SK-MEL-5 (cell line): Measurements from ENCODE around the genes ZNF736 and ZNF273.

RAMPAGE:
- cytosol, long total RNA, result no peak
- long total RNA, result no peak
- nucleus, long total RNA, result no peak
Measured at GRCh38 chr7:55484323-55484956, 87.9 kb downstream of the VOPP1 start.

DNA sequence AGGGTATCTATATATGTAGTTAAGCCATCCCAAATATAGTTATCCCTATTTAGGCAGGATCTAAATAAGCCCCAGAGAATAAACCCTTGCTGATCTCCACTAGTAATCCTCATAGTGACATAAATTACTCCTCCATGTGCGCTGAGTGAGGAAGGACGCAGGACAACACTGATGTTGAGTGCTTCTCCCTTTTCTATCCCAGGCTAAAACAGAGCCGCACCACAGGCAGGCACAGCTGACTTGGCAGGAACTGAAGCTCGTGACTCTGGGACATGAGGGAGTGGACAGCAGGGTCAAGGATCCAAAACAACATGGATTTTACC lies 46.0 kb downstream of the VOPP1 start:
RAMPAGE:
- cytosol, long total RNA, result no peak
- long total RNA, result no peak
- nucleus, long total RNA, result no peak

DNA sequence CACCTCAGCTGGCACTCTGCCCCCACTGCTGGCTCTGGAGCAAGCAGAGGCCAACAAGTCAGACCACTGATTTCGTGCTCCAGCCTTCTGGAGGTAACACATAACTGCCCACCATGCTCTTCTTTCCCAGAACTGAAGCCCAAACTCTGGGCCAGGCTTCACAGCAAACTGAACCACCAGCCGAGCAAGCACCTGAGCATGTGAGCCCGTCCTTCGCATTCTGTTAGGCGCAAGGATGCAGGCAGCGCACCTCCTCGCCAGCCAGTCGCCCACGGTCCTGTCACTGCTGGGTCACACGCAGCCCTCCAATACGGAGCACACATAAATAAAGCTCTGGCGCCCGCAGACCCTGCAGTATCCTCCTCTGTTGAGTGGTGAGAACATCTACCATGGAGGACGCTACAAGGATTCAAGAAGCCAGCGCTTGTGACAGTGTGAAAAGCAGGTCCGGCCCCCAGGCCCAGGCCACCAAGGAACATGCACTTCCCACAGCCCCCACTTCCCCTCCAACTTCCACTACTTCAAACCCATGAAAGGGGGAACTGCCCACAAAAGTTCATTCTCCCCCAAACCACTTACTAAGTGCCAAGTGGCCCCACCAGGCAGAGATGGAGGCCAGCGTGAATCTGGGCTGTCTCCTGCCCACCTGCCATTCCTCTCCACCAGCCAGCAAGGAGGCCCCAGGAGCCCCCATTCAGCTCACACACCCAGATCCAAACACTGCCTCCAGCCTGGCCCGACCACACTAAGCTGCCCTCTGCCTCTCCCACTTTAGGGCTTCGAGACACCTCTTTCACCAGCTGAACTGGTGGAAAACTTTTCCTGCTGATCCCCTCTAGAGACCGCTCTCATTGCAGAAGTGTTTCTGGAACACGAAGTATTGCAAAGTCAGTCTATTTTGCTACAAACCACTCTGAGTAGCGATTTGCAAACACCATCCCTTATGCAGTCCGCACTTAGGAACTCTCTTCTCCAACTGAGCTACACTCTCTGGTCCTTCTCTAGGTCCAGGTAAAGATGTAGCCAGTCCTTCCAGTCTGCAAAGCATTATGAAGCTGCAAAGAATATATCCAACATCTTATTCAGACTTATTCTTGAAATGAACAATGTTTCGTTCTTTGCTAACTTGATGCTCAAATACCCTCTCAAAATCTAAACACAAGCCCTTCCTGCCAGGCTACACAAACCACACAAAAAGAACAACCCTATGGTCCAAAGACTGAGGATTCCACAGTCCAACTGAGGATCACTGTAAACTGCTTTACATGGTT lies 34.6 kb downstream of the VOPP1 start:
RAMPAGE:
- cytosol, long total RNA, result no peak
- long total RNA, result no peak
- nucleus, long total RNA, result no peak

DNA sequence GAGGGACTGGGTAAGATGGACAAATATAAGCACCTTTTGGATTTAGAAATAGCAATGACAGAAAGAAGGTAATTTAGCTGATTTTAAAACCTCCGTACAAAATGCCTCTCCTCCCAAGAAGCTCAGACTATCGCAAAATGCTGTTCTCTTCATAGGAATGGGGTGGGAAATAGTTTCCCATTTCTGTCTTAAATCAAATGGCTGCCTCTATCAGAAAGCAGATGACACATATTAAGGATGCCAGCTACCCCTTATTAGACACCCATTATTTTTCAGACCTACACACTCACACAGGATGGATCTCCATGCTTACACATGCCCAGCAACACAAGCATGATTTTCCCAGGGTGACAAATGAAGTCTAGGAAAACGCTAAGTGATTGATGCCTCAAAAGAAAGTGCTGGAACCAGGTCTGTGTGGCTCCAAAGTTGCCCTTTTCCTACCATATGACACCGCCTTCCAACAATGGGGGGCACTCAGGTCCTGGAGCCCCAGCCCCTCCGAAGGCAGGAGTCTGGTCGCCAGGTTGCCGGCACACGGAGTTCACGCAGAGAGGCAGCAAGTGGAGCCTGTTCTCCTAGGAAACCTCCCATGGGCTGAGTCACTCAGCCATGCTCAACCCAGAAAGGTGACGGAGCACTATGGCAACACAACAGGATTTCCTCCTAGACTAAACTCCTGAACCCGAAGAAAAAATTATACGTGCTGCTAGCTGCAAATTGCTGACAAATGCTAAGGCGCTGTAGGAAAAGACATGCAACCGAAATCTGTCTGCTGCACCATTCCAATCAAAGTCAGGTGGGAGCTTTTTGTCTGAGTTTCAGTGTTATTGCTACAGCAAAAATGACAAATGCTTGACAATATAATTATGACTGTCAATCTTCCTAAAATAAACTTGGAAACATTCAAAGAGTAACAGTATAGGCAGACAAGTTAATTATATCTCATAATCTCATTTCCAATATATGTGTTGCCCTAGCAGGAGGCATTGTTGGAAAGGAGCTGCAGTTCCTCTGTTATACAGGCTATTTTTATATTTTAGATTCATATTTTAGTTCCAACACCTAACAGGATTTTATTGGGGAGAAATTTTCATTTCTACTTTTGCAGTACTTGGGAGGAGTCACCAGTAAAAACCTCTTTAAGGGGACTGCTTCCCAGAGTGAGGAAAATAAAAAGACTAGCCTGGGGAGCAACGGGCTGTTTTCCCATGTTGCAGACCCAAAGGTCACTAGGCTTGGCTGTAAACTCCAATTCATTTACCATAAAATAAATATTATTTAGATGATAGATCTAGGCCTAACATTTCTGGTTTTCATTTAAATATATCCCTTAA lies 19.6 kb downstream of the VOPP1 start:
RAMPAGE:
- cytosol, long total RNA, result no peak
- long total RNA, result no peak
- nucleus, long total RNA, result no peak

DNA sequence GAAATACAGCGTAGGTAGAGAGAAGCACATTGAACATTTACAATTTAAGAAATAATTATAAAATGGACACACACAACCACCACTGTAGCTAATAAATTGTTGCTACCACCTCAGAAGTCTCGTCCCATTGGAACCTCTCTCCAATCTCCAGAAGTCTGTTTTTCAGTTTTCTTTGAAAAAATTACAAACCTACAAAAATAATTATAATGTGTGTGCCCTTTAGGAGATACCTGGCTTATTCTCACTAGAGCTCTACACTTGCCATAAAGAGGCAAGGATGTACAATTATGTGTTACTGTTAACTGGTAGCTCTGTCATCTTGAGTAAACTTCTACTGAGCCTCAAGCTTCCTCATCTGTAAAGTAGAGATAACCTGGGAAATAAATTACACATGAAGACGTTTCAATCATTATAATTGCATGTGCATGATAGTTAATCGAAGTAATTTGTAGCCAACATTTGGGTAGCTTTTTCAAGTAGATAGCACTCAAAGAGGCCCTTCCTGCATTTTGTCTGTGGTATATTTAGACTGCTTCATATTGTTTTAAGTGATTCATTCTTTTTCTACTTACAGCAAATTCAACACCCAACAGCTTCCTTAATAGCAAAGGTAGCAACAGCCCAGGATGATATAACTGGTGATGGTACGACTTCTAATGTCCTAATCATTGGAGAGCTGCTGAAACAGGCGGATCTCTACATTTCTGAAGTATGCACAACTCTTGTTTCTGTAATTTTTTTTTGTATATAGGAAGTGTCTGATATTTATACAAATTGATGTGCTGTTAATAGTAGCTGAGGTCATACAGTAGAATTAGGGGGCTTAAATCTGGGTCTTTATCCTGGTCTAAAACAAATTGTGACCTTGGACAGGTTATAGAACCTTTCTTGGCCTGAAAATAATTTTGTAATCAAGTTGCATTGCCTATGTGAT lies 2.5 kb downstream of the CCT6A start:
RAMPAGE:
- cytosol, long total RNA, result no peak
- long total RNA, result no peak
- nucleus, long total RNA, result no peak

GRCh38 chr7:56079257-56079950 lies 13.3 kb downstream of the PHKG1 start:
RAMPAGE:
- cytosol, long total RNA, result no peak
- long total RNA, result no peak
- nucleus, long total RNA, result no peak

RAMPAGE:
- cytosol, long total RNA, result no peak
- long total RNA, result no peak
- nucleus, long total RNA, result no peak
Measured at GRCh38 chr7:56104497-56104843, 1.8 kb downstream of the CHCHD2 start.

RAMPAGE:
- cytosol, long total RNA, result no peak
- long total RNA, result no peak
- nucleus, long total RNA, result no peak
Measured at GRCh38 chr7:56175519-56176218, 59.5 kb upstream of the NUPR2 start.

DNA sequence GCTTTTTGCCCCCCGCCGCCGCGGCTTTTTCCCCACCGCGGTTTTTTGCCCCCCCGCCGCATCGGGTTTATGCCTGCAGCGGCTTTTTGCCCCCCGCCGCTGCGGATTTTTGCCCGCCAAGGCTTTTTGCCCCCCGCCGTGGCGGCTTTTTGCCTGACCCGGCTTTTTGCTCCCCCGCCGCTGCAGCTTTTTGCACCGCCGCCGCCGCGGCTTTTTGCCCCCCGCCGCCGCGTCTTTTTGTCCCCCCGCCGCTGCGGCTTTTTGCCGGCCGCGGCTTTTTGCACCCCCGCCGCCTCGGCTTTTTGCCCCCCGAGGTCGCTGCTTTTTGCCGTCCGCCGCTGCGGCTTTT lies 3006.7 kb upstream of the ZNF722 start:
RAMPAGE:
- cytosol, long total RNA, result no peak
- long total RNA, result no peak
- nucleus, long total RNA, result no peak

DNA sequence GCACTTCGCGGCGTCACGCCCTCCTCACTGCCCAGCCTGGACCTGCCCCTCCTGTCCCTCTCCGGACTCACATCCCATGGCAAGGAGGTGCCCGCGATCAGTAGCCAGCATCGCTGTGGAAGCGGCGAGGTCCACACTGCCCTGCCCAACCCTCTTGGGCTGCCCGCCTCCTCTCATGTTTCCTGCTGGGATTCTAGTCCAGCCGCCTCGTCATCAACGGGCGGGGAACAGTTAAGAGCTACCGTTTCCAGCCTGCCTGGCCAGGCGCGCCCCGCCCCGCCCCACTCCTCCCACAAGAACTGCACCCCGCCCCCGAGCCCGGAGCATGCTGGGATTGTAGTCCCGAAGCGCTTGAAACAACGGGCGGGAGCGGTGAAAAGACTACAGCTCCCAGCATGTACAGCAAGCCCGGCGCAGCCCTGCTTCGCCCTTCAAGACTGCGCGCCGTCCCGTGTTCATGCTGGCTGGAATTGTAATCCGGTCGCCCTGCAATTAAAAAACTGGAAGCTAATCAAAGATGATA lies 930.5 kb upstream of the ZNF722 start:
RAMPAGE:
- cytosol, long total RNA, result no peak
- long total RNA, result no peak
- nucleus, long total RNA, result no peak

DNA sequence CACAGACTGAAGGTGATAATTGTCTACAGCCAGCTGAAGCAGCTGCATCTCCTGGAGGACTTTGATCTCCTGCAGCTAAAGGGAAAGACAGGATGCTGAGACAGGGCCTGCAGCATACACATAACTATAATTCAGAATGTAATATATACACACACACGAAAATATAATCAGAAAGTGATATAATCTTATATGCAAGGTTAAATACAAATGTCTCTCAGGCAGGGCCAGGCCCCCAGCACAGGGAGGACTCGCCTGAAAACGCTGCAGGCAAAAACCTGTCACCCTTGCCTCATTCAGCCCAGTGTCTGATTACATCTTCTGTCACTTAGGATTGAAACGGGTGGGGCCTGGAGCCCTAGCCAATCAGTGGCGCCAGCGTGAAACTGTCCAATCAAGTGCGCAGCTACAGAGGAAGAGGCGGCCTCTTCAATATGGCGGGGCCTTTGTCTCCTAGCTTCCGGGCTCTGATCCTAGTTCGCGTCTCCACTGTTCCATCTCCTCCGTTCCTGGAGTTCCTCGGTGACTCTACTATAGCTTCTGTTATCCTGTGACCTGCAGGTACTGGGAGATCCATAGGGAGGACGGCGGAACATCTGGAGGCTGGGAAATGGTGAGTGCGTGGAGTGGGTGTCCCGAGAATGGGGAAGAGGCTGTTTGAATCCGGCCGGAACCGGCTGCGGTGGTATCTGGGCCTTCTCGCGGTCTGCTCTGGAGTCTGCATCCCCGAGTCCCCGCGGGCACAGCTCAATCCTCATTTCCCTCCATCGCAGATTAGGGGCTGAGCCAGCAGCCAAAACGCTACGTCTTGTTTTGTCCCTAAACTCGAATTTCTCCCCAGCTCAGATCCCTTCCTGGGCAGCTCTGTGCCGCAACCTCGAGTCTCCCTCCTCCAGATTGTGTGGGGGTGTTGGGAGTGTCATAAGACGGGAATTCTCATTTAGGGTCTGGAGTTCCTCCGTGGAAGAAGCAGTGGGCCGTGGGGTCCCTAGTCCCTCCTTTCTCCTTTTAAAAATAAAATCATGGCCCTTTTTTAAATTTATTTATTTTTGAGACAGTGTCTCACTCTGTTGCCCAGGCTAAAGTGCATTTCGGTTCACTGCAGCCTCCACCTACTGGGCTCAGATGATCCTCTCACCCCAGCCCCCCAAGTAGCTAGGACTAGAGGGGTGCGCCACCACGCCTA lies at the start of gene ZNF736:
Gene ZNF736 (plus strand): TSS at position 418 of the 1,183 bp plus-strand sequence.
RAMPAGE:
- cytosol, long total RNA, result no peak
- long total RNA, result no peak
- nucleus, long total RNA, result start-site peak on the plus strand centred at position 421 of the sequence, 33 bp wide, 28 and 8 reads in 2 replicates

RAMPAGE:
- cytosol, long total RNA, result no peak
- long total RNA, result no peak
- nucleus, long total RNA, result no peak
Measured at GRCh38 chr7:64494839-64495339, 68.0 kb downstream of the ZNF680 start.

GRCh38 chr7:64686388-64687794 lies 21.0 kb downstream of the ZNF107 start:
RAMPAGE:
- cytosol, long total RNA, result no peak
- long total RNA, result no peak
- nucleus, long total RNA, result no peak

GRCh38 chr7:64869806-64870298 lies 33.2 kb upstream of the ZNF273 start:
RAMPAGE:
- cytosol, long total RNA, result no peak
- long total RNA, result no peak
- nucleus, long total RNA, result no peak

GRCh38 chr7:64902925-64903955 lies at the start of gene ZNF273:
Gene ZNF273 (plus strand): TSS chr7:64903273.
RAMPAGE:
- cytosol, long total RNA, result start-site peak on the plus strand at chr7:64903233-64903291, 86 and 59 reads in 2 replicates
- long total RNA, result start-site peak on the plus strand at chr7:64903243-64903277, 52 and 37 reads in 2 replicates
- nucleus, long total RNA, result start-site peak on the plus strand at chr7:64903221-64903298, 134 and 39 reads in 2 replicates

DNA sequence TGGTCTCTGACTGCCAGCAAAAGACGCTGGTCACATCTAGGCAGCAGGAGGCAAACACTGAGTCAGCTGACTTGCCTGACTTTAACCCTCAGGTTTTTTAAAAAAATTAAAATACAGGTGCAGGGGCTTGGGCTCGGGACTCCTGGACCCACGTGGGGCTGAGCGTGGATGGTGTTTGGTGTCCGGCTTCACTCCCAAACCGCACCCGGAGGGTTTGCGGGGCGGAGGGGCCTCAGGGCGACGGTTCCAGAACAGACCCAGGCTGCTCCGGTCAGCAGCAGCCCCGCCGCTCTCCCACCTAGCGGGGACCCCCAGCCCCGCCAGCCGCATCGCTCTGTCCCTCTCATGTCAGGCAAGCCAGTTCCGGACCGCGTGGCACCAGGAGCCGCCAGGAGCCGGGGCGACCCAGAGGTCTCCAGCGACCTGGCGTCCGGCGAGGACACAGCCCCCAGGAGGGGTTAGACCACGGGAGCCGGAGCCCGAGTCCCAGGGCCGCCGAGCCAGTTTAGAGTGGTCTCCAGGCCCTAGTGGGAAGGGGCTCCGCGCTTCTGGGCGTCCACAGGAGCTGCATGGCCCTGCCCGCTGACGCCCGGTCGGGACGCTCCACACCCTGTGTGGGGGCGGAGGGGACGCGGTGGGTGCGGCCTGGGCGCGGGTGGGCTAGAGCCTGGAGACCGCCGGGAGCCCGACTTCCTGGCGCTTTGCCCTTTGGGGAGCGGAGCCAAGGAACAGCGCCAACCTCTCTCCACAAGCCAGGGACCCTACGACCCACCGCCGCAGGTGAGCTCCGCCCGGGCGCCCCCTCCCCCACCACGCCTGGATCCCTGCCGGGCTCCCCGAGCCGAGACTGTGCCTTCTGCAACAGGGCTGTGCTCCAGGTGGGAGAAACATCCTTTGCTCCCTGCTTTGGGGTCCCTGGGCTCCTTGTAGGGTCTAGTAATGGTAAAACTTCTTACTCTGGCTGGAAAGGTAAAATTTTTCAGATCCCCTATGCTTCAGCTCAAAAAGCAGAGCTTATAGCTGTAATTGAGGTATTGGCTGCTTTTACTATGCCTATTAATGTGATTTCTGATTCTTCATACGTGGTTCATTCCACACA lies 44.4 kb downstream of the ZNF273 start:
RAMPAGE:
- cytosol, long total RNA, result no peak
- long total RNA, result no peak
- nucleus, long total RNA, result no peak

DNA sequence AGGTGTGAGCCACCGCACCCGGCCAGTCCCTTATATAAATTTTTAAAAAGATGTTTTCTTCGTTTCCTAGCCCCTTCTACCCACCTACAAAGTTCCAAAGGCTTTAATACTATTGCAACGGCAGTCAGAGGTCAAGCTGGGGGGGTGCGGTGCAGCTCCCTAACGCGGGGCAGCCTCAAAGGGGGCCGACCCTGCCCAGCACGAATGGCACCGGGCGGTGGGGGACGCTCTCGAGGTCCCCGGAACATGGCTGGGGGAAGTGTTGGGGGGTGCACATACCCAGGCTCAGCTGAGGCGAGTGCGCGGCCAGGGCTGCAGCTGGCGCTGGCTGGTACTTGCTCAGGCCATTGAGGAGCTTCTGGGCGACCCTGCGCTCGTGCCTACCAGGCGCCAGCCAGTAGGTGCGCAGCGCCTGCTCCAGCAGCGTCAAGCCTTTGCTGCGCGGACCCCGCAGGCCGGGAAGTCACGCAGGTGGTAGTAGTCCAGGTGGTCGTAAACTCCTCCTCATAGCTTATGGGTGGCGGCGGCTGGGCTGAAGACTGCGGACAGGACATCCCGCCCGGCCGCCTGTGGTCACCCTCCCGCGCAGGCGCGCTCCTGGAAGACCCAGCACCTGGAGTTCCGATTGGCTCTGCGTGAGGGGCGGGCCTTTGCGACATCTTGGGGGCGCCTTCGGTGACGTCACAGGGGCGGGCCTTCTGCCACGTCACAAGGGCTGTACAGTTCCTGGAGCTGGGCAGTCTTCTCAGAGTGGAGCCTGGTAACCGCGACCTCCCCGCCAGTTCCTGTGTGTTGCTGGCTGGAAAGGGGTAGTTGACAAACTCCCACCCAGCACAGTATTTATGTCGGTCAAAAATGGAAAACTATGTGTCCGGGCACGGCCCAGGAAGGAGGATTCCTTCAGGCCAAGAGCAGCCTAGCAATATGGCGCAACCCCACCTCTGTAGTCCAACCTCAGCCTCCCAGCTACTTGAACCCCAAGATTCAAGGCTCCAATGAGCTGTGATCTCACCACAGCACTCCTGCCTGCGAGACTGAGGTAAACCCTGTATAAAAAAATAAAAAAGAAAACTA lies 102.3 kb upstream of the VKORC1L1 start:
RAMPAGE:
- cytosol, long total RNA, result start-site peak on the minus strand centred at position 571 of the sequence, 75 bp wide, 12 and 26 reads in 2 replicates
- long total RNA, result start-site peak on the minus strand centred at position 589 of the sequence, 40 bp wide, 28 and 20 reads in 2 replicates
- nucleus, long total RNA, result start-site peak on the minus strand centred at position 580 of the sequence, 39 bp wide, 45 and 18 reads in 2 replicates; start-site peak on the plus strand centred at position 712 of the sequence, 75 bp wide, 51 and 31 reads in 2 replicates

DNA sequence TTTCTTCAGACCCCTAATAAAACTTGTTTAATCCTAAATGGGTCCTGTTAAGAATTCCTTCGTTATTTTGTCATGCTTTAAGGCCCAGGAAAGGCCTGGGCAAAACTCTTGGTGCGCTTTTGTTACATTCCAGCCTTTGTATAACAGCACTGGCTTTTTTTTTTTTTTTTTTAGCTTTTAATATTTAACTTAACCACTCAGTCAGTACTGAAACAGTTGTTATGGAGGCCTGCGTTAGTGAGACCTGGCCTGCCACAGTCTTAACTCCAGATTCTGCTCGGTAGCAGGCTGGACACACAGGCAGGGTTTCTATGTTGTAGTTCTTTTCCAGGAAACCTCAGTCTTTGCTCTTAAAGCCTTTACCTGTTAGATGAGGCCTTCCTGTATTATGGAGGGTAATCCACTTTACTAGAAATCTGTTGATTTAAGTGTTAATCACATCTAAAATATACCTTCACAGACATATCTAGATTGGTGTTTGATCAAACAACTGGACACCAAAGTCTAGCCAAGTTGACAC lies 33.2 kb downstream of the TPST1 start:
RAMPAGE:
- cytosol, long total RNA, result no peak
- long total RNA, result no peak
- nucleus, long total RNA, result no peak

RAMPAGE:
- cytosol, long total RNA, result start-site peak on the minus strand at chr7:66493481-66493583, 53 and 38 reads in 2 replicates; start-site peak on the plus strand at chr7:66493698-66493747, 1,043 and 962 reads in 2 replicates
- long total RNA, result start-site peak on the minus strand at chr7:66493476-66493589, 37 and 30 reads in 2 replicates; start-site peak on the plus strand at chr7:66493698-66493744, 628 and 492 reads in 2 replicates
- nucleus, long total RNA, result start-site peak on the minus strand at chr7:66493514-66493589, 135 and 123 reads in 2 replicates
Measured at GRCh38 chr7:66493185-66494211, 135.2 kb upstream of the KCTD7 start.

GRCh38 chr7:66522225-66522638 lies 106.4 kb upstream of the KCTD7 start:
RAMPAGE:
- cytosol, long total RNA, result no peak
- long total RNA, result no peak
- nucleus, long total RNA, result no peak